ENCODE measurements around a stretch of chr2.

DNA sequence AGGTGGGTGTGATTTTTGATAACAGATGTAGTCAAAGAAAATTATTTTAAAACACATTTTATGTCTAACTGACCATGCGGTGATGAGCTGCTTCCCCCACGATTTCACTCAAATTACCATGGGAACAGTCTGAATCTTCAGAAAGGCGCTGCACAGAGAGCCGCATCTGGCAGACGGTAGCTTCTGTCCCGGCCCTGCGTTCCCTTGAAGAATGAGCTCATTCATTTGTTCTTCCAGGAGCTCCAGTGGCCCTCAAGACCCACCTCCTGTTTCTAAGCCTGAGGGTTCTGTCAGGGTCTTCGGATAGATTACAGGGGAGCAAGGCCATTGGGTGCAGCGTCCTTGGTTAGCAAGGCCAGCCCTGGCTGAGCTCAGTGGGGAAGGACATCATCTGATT lies 111.8 kb downstream of the PDCL3 start:
- RRBS: no CpG with 5 or more reads among the region's 9 CpGs

DNA sequence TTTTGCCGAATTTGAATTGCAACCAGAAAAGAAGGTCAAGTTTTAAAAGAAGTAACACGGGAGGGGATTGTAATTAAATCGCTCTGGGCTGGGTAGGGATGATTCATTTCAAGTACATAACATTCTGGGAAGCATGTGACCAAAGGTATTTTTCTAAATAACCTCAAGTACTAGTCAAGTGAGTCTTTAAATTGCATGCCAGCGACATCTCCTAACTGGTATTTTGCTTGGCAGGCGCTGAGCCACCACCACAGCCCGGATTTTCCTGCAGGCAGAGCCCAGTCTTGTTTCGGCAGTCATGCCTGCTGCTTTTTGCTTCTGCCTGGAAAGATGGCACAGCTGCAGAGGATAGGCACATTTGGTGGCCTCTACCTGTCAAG lies 33.7 kb upstream of the NPAS2 start:
- RRBS: no CpG with 5 or more reads among the region's 7 CpGs

DNA sequence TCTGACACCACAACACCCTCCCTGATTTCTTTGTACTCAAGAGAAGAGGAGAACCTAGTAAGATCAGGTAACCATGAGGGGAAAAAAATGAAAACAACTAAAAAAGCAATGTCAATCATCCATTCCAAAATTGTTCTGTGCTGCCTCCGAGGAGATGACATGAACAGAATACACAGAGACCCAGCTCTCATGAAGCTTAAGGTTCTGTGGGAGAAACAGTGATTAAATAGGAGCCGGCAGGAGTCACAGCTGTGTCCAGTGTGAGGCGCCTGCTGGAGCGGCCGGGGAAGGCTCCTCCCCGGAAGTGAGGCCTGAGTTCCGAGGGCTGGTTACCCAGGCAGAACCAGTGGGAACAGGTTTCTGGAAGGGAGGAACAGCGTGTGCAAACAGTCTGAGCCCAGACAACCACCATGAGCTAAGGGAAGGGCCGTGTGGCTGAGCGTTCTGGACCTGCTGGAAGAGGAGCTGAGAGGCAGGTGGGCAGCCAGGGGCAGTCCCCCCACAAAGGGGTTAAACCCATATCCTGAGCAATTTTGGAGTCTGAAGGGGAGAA lies 26.0 kb upstream of the NPAS2 start:
- RRBS: 2% methylated on average over 4 of the region's 10 CpGs

DNA sequence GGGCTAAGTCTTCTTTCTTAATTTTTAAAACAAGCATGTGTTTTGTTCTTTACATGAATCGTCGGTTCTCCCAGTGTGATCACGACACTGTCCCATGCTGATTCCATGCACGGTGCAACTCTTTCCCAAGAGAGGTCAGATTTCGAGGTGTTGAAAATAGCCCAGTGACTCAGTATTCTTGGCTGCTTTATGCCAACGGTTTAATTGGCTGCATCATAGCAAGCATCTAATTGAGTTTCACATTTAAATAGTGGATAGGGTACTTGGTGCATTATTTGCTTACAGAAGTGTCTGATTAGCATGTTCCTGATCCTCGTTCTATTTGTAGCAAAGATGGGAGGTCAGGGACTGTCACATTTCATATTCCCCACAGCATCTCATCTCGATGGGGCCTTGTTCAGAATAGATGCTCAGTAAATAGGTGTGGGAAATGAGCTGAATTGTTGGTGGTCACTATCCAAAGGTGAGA lies 2.8 kb downstream of the NPAS2 start:
- RRBS: no CpG with 5 or more reads among the region's 8 CpGs

GRCh38 chr2:100902608-100903661 lies 83.0 kb downstream of the NPAS2 start:
- RRBS: no CpG with 5 or more reads among the region's 12 CpGs

GRCh38 chr2:100953566-100954132 lies 48.4 kb upstream of the RPL31 start:
- RRBS: over 99% methylated on average over 4 of the region's 11 CpGs

DNA sequence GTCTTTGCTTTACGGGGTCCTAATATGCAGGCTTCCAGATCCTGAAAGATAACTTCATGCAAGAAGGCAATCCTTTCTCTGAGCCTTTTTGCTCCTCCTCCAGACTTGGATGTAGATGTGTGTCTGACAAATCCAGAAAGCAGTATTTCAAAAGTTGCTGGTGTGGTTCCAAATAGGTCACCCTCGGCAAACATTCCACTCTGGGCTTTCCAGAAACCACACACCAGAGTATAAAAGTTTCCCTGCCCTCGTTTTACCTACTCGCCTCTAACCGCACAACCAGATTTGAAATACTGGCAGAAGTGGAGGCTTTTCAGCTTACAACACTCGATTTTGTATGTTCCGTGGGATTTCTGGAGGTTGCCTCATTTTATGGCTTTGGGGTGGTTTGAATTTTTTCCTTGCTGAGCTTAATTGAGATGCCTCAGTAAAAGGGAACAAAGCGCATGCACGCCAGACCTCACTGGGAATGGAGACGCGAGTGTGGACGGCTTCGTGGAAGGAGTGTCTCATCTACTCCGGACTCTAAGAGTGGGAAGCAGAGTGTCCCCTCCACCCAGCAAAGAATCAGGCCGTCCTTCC lies 44.1 kb upstream of the RPL31 start:
- RRBS: no CpG with 5 or more reads among the region's 15 CpGs

DNA sequence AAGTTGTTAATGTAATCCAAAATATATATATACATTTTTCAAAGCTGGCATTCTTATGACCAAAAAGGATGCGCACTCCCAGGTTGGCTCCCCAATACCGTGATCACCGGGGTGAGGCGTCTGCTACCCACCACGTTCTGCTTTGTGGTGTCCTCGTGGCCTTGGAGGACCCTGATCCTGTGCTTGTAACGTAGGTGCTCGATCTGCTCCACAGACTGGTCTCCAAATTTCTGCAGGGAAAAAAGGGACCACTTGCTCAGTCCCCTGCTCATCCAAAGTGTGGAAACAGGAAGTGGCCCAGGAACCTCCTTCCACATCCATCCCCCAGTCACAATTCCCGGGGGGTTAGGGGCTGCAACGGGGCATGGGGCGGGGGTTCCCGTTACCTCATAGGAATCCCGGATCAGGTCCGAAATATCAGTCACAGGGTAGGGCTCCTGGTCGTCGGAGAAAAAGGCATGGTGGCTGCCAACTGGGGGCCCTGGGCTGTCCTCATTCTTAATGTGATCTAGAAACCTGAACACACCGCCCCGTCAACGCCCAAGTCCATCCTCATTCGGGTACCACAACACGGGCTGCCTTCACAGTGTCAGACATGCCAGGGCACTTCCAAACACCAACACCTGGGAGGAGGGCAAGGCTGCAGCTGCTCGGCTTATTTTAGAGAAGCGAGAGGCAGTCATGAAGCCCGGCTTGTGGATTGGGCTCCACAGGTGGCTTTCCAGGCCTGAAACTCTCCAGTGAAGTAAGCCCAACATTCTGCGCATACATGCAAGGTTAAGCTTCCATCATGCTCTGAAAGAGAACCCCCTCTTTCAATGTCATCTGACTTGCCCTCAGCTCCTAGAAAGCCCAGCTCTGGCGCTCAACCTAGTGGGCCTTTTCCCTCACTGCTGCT lies 26.1 kb downstream of the RPL31 start:
- RRBS: 96% methylated on average over 5 of the region's 26 CpGs

GRCh38 chr2:101121172-101121501 lies 30.0 kb downstream of the TBC1D8 start:
- RRBS: no CpG with 5 or more reads among the region's 5 CpGs

- RRBS: 10% methylated on average over 2 of the region's 13 CpGs
Observed at GRCh38 chr2:101124368-101125795, 26.3 kb downstream of the TBC1D8 start.

- RRBS: no CpG with 5 or more reads among the region's 4 CpGs
Observed at GRCh38 chr2:101135922-101136403, 15.2 kb downstream of the TBC1D8 start.

GRCh38 chr2:101207189-101207785 lies 45.4 kb upstream of the CNOT11 start:
- RRBS: no CpG with 5 or more reads among the region's 7 CpGs

GRCh38 chr2:101263679-101264199 lies 11.1 kb downstream of the CNOT11 start:
- RRBS: no CpG with 5 or more reads among the region's 2 CpGs

DNA sequence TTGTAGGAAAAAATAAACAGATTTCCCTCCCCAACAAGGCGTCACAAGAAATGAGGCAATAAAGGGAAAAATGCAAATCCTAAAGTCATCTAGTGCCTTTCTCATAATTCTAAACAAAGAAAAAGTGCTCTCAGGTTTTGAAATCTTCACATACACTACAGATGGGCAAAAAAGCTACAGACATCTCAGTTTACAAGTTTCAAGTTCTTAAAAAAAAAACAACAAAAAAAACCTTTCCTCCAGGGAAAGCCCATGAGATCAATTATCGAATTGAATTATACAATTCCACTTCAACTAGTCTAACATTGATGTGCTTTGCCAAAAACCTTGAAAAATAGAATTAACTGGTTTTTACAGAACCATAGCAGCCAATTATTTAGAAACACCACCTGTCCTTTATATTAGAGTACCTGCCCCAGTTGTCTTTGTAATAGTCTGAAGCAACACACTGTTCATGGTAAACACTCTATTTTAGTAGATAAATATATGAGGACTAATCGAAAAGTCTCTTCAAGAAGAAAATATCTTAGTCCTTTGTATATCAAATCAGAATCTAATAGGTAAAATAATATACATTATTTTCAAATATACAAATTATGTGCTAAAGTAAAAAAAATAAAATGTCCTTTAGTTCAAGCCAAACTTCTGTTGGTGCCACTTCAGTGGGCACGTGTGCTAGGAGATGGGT lies 24.0 kb downstream of the CNOT11 start:
- RRBS: no CpG with 5 or more reads among the region's 4 CpGs

- RRBS: no CpG with 5 or more reads among the region's 28 CpGs
Observed at GRCh38 chr2:101696439-101697120, 927 bp upstream of the MAP4K4 start.

DNA sequence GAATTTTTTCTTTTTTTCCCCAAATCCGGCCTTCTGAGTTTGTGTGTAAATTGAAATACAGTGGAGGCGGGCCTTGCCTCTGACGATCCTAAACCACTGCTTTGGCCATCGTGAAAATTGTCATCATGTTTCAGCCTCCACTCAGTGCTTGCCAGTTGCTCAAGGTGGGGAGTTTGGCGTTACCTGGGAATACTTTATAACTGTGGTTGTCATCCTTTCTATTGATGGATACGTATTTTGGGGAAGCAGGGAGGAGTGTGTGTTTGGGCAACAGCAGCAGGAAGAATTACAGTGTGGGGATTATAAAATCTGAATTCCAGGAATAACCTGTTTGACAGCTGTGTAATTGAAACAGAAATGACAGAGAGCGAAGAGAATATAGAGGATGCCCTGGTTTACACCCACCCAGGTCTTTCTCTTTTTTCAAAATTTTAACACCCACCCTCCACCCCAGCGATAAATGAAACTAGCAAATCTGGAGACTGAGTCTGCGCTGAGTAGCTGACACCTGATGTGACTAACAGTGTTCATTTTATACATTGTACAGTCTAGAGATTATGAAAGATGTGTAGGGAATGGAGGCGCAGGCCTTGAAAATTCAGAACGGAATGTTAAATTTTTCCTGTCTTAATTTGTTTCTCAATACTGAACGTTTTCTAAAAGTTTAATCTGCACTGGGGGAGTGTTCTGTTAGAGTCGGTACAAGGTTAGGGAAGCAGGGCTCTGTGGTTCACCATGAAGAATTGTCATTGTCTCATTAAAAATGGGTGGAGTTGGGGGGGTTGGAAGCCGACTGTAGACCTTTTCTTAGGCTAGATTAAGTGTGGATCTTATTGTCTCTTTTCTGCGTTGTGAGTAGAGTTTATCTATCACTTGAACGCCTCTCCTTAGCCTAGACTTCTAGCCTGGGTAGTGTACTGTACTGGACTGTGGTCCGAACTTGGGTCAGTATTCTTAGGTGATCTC lies 1.6 kb downstream of the MAP4K4 start:
- RRBS: no CpG with 5 or more reads among the region's 17 CpGs

DNA sequence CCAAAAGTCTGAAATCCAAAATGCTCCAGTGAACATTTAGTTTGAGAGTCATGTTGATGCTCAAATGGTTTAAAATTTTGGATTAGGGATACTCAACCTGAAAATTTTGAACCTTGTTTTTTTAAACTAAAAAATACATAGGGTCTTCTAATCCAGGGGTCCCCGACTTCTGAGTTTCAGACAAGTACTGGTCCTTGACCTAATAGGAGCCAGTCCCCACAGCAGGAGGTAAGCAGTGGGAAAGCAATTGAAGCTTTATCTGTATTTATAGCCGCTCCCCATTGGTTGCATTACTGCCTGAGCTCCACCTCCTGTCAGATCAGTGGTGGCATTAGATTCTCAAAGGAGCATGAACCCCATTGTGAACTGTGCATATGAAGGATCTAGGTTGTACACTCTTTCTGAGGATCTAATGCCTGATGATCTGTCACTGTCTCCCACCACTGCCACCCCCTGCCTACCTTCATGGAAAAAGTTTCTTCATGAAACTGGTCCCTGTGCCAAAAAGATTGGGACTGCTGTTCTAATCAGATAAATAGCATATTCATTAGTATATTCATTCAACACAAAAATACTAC lies 18.2 kb downstream of the MAP4K4 start:
- RRBS: no CpG with 5 or more reads among the region's 2 CpGs

- RRBS: no CpG with 5 or more reads among the region's 14 CpGs
Observed at GRCh38 chr2:101716526-101717847, 19.5 kb downstream of the MAP4K4 start.

DNA sequence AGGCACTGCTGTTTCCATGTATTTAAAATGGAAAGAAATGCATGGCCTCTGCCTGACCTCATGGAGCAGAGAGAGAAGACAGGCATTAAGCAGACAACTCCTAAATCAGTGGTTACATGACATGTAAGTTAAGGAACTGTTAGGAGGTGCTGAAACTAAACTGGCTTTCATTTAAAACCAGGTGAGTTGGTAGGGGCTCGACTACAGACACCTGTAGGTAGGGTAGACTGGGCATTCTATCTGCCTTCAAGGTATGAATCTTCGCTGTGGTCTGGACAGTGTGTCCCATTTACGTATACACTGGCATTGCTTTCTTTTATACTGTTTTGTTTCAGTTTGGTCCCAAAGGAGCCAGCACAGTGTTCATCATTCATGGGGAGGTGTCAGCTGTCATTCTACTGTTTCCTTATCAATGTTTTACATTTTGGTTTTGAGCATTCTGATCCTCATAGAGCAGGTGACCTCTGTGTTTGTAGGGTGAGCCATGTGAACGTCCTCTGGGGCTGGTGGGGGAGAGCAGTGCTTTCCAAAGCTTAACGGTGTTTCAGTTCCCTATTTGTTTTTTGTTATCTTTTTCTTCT lies 54.1 kb downstream of the MAP4K4 start:
- RRBS: no CpG with 5 or more reads among the region's 5 CpGs

GRCh38 chr2:101766335-101766719 lies 68.8 kb downstream of the MAP4K4 start:
- RRBS: no CpG with 5 or more reads among the region's 2 CpGs